NT2/D1 (cell line): ENCODE measurements around a stretch of chr13.

DNA sequence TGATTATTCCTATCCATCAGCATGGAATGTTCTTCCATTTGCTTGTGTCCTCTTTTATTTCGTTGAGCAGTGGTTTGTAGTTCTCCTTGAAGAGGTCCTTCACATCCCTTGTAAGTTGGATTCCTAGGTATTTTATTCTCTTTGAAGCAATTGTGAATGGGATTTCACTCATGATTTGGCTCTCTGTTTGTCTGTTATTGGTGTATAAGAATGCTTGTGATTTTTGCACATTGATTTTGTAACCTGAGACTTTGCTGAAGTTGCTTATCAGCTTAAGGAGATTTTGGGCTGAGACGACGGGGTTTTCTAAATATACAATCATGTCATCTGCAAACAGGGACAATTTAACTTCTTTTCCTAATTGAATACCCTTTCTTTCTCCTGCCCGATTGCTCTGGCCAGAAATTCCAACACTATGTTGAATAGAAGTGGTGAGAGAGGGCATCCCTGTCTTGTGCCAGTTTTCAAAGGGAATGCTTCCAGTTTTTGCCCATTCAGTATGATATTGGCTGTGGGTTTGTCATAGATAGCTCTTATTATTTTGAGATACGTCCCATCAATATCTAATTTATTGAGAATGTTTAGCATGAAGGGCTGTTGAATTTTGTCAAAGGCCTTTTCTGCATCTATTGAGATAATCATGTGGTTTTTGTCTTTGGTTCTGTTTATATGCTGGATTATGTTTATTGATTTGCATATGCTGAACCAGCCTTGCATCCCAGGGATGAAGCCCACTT, 24.9 kb downstream of the UBL3 start:
- RRBS, 2 experiments = no CpG with 5 or more reads among the region's 5 CpGs

- RRBS, 2 experiments = no CpG with 5 or more reads among the region's 4 CpGs
Measured at GRCh38 chr13:29850782-29850971, 260 bp upstream of the UBL3 start.

GRCh38 chr13:29925221-29925815, 74.9 kb upstream of the UBL3 start:
- RRBS, 2 experiments = no CpG with 5 or more reads among the region's 6 CpGs

DNA sequence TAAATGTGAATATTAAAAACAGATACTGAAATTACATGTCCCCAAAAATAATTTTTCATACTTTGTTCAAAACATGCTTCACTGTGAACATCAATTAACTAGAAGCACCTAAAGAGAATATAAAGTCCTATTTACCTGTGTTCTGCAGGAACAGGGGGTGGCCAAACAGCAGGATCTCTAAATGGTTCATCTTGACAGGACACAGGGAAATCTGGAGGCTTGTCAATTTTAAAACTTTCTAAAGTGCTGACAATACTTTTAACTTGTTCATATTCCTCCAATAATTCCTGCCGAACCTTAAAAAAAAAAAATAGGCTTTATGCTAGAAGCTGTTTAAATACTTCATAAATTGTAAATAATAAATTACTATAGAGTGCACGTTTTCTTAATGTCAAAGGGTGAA, 27.4 kb downstream of the KATNAL1 start:
- RRBS, 2 experiments = no CpG with 5 or more reads among the region's 2 CpGs

GRCh38 chr13:30373658-30374193, 48.6 kb upstream of the UBE2L5 start:
- RRBS, 2 experiments = no CpG with 5 or more reads among the region's 9 CpGs

- RRBS, 2 experiments = no CpG with 5 or more reads among the region's 15 CpGs
Measured at GRCh38 chr13:30394572-30395446, 27.5 kb upstream of the UBE2L5 start.

GRCh38 chr13:30430221-30430672, 8.0 kb downstream of the UBE2L5 start:
- RRBS, 2 experiments = no CpG with 5 or more reads among the region's 3 CpGs

GRCh38 chr13:30442989-30443473, 20.7 kb downstream of the UBE2L5 start:
- RRBS, 2 experiments = no CpG with 5 or more reads among the region's 5 CpGs

DNA sequence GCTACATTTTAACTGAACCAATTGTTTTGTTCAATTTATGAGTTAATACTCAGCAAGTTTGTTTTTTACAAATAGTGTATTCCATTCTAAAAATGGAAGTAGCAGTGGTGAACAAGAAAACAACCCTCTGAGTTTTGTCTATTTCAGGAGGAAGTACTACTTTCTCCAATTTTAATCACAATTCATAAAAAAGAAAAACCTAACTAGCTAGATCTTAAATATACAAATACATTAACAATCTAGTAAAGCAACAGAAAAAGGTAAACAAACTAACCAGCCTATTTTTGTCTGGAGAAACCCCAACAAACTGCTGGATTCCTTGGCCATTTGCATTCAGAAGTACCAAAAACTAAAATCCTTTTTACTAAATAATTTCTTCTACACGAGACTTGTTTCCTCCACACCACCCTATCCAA, 1.3 kb upstream of the USPL1 start:
- RRBS, 2 experiments = no CpG with 5 or more reads among the region's 1 CpG

GRCh38 chr13:30619781-30620044, 2.0 kb downstream of the USPL1 start:
- RRBS, 2 experiments = no CpG with 5 or more reads among the region's 2 CpGs

GRCh38 chr13:30623395-30624093, 5.8 kb downstream of the USPL1 start:
- RRBS, 2 experiments = no CpG with 5 or more reads among the region's 7 CpGs

- RRBS, 2 experiments = no CpG with 5 or more reads among the region's 3 CpGs
Measured at GRCh38 chr13:30647816-30648166, 30.1 kb downstream of the USPL1 start.

DNA sequence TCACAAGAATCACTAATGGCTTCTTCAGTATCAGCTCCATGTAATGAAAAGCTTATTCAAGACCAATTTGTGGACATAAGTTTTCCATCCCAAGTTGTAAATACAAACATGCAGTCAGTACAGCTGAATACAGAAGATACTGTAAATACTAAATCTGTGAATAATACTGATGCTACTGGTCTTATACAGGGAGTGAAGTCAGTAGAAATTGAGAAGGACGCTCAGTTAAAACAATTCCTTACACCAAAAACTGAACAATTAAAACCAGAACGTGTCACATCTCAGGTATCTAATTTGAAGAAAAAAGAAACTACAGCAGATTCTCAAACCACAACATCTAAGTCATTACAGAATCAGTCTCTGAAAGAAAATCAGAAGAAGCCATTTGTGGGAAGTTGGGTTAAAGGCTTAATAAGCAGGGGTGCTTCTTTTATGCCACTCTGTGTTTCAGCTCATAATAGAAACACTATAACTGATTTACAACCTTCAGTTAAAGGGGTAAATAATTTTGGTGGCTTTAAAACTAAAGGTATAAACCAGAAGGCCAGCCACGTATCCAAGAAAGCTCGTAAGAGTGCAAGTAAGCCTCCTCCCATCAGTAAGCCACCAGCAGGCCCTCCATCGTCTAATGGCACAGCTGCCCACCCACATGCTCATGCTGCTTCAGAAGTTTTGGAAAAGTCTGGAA, 40.4 kb downstream of the USPL1 start:
- RRBS, 2 experiments = no CpG with 5 or more reads among the region's 5 CpGs

DNA sequence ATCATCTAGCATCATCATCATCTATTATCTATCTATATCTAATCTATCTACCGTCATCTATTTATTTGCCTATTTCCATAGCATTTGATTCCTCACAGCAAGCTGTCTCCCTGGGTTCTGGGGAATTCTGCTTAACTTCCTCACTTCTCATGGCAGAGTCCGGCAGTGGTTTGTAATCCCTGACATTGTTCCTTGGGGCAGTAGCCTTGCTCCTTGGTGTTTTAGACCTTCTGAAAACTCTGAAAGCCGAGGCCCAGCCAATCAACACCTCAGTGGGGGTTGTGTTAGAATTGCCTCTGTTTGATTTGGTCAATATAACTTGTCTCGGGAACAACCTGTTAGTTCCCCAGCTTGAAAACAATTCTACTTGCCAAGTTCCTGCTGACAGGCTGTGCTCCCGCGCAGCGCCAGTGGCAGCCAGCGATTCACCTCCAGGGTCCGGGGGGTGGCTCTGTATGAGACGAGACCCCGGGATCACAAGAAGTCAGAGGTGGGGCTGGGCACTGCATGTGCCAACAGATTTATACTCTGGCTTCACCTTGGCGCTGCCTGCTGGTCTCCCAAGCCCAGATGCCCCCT, 81.5 kb upstream of the MEDAG start:
- RRBS, 2 experiments = no CpG with 5 or more reads among the region's 12 CpGs

DNA sequence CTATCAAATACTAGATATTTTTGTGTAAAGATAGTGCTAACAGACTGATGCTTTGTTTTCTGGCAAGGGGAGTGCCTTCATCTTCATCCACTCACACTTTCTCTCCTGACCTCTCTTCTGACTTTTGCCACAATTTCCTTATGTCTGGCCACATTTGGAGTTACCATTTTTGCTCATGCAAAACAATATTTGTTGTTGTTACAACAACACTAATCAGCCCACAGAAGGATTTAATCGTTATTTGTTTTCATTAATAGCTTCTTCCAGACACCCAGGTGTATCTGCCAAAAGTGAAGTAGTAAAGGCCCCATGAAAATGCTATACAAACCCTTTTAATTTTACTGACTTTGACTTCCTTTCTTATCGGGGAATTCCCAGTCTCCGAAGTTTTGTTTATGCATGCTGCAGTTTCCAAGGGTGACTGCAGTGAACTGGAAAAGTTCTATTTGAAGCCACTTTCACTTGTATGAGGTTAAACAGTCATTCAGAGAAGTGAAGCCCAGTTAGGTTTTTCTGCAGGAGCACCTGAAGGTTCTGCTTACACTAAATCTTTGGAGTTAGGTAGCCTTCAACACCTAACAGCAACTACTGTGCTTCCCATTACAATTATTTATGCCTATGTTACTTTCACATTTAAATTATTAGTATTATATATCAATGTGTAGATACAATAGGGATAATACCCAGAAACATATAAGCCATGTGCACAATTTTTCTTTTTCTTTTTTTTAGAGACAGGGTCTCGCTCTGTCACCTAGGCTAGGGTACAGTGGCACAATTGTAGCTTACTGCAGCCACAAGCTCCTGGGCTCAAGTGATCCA, 65.9 kb upstream of the FRY start:
- RRBS, 2 experiments = no CpG with 5 or more reads among the region's 4 CpGs

DNA sequence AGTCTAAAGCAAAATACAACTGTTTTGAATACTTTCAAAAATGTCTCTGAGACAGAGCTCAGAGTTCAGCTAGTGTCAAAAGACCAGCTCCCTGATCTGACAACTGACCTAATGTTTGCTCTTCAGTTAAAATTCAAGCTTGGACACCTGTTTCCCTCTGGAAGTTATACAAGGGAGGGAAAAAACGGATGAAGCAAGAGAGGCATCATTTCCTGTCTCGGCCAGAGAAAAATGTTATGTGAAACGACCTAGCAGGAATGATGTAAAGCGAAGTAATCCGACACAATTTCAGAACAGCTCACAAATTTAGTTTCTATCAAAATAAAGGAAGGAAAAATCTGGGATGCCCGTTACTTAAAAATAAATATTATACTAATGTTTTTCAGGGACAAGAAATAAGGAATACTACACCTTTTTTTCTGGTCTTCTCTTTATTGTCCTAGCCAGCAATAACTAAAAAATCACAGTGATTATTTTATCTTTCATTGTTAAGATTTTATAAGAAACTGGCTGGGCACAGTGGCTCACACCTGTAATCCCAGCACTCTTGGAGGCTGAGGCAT, 59.3 kb downstream of the ZAR1L start:
- RRBS, 2 experiments = no CpG with 5 or more reads among the region's 6 CpGs

DNA sequence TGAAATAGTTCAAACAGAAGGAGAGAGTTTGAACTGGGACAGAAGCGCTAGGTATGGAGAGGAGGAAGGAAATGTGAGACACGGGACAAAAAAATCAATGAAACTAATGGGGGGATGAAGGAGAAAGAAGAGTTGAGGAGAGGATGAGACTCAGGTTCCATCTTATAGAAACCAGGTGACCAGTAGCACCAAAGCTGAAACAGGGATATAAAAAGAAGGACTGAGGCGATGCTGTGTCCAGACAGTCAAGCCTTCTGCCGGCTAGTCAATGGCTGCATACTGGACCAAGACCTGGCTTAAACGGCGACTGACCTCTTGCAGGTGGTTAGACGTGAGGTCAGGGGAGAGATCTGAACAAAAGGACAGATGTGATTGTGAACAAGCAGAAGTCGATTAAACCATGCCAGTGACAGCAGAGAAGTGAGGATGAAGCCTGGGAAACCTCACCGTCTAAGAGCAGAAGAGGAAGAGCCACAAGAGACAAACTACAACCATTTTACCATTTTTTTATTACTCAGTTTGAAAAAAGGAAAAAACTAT, 24.4 kb downstream of the ZAR1L start:
- RRBS, 2 experiments = no CpG with 5 or more reads among the region's 9 CpGs

DNA sequence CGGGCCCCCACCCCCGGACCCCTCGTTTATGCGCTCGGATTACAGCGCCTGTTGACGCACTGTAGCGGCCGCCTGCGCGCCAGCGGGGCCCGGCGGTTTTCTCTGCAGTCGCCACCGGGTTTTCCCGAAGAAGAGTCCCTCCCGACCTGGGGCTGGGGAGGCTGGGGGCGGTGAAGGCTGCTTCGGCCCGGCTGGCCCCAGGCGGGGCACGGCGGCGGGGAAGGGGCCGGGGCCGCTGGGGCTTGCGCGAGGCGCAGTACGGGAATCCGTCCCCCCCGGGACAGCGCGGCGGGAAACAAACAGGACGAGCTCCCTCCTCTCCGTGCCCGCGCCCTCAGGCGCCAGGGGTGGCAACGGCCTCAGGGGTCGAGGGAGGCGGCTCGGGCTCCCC, 588 bp downstream of the N4BP2L1 start:
- RRBS, 2 experiments = 1 to 2% methylated on average over 29 of the region's 45 CpGs

DNA sequence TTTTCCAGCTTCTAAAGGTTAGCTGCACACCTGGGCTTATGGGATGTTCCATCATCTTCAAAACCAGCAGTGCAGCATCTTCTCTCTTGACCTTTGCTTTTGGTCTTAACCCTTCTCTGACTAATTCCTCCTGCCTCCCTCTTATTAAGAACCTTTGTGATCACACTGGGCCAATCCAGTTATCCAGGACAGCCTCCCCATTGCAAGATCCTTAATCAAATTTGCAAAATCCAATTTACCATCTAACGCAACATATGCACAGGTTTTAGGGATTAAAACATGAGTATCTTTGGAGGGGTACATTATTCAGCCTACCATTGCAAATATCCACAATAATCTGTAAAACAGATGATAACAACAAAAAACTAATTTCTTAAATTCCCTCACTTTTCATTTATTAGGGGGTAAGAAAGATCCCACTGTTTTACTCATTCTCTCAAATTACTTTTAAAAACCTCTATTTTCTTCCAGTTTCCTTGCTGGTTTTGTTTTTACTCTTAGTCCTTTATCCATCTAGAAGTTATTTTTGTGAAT, 6.6 kb downstream of the N4BP2L2 start:
- RRBS, 2 experiments = no CpG with 5 or more reads among the region's 1 CpG